Duodenum (tissue), 1 donor: ENCODE measurements around a stretch of chr5.

- PRO-cap: no peak
Observed at GRCh38 chr5:14716538-14717356, 52.2 kb downstream of the OTULIN start.

DNA sequence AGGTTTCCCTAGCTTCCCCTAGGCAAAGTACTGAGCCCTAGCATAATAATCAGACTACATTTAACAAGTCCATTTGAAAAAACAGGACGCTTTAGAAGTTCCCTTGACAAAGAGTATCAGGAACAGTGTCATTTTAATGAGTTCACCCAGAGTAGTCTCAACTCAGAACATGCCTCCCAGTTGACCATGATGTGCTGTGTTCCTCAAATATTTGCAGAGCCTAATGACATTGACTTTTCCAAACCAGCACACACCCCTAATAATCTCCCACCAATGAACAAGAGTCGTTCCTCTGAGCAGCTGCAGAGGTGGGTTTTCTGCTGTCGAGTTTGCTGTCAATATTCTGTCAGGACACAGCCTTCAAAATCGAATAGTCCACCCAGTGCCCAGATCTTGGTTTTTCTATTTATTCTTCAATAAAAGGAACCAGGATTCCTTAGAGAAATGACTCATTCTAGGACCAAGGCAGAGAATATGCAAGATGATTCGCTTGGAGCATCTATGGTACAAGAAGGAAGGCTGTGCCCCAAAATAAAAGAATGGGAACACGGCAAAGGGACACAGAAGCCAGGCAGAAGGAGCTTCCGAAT is 57.6 kb downstream of the OTULIN start:
- PRO-cap: no peak

DNA sequence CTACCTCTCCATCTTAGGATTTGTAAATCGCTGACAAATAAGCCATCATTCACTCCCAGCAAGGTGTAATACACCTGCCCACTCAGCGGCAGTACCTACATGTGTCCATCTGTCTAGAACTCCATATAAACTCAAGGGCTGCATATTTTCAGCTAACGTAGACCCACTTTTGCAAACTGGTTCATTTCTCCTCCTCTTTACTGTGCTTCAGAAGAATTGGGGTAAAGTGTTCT is 2.7 kb downstream of the ANKH start:
- PRO-cap: no peak

DNA sequence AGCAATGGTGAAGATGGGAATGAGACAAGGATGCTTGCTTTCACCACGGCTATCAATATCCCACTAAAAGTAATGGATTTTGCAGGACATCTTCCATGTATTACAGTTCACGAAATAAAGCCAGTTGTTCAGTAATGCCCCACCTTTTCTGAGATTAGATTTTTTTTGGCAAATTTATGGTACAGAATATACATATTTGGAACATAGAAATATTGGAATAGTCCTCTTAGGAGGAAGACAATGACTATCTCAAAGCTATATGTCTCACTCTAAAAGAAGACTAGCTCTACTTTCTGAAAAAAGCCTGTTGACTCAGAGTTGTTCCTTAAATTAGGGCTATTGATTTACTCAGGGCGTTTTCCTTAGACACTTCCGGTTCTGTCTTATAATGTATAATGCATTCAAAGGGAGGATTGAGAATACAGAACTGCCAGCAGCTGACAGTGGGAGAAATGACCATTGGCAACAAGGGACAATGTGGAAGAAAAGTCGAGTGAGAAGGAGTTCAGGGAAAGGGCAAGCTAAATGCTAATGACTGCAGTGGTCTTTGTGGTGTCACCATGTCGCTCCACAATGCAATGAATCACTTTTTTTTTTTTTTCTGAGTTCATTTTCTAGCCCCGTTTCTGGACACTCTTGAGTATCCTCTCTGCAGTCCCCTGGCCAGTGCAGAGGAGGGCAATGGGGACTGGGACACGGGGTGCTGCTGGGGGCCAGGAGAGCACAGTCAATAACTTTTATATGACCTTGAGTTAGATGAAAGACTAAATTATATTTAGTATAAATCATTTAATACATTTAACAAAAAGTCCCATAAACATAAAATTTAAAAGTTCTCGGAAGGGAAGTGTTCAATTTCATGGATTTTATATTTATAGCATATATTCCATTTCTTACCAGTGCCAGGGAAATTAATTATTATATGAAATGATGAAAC is 65.7 kb upstream of the ANKH start:
- PRO-cap: unidirectional peak, plus-strand start at position 416 of the sequence

GRCh38 chr5:15745691-15746093 is 245.7 kb downstream of the FBXL7 start:
- PRO-cap: no peak

DNA sequence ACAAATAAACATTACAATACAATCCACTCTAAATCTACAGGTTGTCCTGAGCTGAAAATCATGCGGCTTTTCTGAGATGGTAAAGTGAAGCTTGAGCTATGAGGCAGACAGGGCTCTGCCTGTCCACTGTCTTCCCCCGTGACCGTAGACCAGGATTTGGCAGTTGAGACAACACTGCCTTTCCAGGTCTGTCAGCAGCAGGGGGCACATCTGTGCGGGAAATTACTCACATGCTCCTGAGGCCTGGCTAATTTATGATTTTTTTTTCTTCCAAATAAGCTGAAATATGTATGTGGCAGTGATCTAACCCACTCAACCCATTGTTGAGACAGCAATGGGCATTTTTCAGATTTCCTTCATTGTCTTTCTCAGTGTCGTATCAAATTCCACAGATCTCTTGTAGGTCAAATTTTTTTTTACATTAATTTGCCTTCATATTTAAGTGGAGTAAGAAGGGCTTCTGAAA is 307.9 kb downstream of the FBXL7 start:
- PRO-cap: no peak

GRCh38 chr5:15912399-15912765 is 267.2 kb downstream of the MARCHF11 start:
- PRO-cap: no peak

- PRO-cap: no peak
Observed at GRCh38 chr5:15938769-15939440, 240.7 kb downstream of the MARCHF11 start.

GRCh38 chr5:16178739-16179486 is 678 bp downstream of the MARCHF11 start:
- PRO-cap: no peak

GRCh38 chr5:16459386-16459999 is 6.1 kb downstream of the ZNF622 start:
- PRO-cap: no peak

GRCh38 chr5:16545208-16545815 is 71.5 kb downstream of the RETREG1 start:
- PRO-cap: no peak

DNA sequence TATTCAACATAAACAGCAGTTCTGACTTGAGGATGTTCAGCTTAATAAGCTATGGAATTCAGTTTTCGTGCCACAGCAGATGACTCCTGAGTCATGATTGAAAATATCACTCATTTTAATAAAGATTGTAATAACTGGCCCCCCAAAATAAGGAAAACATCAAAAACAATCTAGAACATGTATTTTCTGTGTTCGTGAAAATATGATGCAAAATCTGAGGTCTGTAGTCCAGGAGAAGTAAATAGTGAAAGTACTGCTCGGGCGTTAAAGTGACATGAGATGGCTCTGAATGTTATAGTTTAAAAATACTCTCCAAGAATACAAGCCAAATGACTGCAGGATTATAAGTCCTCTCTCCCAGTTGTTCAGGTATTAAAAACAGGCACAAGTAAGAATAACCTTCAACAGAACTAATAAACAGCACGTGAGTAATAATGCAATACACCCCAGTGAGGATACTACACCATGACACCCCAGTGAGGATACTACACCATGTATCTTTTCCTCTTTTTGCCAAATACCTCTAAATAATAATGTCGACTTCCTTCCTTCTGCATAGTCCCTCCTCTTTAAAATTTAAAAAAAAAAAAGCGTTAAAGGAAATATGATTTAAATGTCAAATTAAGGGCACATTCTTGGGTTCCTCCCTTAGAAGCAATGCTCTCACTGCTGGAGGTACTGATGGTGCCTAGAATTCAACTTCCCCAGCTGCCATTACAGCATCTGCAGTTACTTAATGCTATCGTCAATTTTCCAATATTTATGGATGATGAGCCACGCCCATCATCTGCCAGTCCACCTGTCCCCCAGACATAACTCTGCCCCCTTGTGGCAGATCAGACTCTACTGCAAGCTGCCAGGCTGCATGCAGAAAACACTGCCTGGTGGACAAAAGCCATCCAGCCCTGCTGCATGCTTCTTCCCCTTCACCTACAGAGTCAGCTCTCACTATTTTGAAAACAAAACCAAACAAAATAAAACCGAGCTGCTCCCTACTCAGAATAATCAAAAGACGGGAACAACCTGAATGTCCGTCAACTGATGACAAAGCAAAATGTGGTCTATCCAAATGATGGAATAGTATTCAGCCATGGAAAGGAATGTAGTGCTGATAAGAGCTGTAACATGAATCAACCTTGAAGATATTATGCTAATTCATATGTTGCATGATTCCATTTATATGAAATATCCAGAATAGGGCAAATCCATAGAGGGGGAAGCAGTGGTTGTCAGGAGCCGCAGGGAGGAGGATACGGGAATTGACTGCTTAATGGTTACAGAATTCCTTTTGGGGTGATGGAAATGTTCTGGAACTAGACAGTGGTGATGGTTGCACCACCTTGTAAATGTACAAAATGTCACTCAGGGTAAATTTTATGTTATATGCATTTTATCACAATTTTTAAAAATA is 66.6 kb downstream of the RETREG1 start:
- PRO-cap: no peak

DNA sequence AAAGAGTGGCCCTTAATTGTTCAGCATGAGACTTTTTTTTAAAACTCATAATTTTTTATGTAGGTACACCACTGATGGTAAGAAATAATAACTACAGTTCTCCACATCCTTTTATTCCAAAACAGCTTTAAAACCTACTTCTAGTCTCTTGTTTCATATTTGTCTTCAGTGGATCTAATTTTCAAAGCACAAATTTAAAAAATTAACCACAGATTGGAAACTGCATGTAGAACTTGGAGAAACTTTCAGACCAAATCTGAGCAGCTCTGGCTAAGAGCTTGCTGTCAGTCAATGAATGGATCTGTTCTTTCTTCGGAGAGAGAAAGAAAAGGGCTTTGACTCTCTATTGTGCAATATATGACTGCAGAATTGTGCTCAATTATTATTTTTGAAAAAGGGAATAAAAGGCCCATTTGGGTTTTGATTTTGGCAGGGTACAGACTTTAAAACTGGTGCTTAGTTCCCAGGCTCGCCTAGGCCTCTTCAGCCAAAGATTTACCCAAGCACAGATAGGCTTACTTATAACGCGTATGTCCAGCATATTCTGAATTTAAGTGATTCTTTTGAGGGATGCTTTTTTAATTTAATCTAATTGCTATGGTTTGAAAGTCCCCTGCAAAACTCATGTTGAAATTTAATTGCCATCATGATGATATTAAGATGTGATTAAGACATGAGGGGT is 59.4 kb downstream of the RETREG1 start:
- PRO-cap: no peak

GRCh38 chr5:16667176-16667568 is 50.4 kb upstream of the RETREG1 start:
- PRO-cap: no peak

- PRO-cap: no peak
Observed at GRCh38 chr5:16768876-16769301, 152.1 kb upstream of the RETREG1 start.

GRCh38 chr5:16885859-16886891 is 49.9 kb downstream of the MYO10 start:
- PRO-cap: no peak

- PRO-cap: bidirectional peak, plus-strand start at chr5:16931562, minus-strand start at chr5:16931433
Observed at GRCh38 chr5:16931330-16931730, 4.8 kb downstream of the MYO10 start.

GRCh38 chr5:16934609-16935113 is 1.4 kb downstream of the MYO10 start:
- PRO-cap: no peak

- PRO-cap: no peak
Observed at GRCh38 chr5:17443803-17444258, 48.0 kb downstream of the H3Y2 start.

DNA sequence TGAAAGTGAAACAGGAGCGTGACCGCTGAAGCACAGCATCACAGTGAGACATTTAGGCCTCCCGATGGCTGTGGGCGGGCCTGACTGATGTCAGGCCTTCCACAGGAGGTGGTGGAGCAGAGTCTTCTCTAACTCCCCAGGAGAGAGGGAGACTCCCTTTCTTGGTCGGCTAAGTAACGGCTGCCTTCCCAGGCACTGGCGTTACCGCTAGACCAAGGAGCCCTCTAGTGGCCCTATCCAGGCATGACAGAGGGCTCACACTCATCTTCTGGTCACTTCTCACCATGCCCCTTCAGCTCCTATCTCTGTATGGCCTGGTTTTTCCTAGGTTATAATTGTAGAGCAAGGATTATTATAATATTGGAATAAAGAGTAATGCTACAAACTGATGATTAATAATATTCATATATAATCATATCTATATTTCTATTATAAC is 1042.9 kb upstream of the H3Y1 start:
- PRO-cap: no peak